Skeletal muscle cell (primary cell): ENCODE results near the genes H2AC19, H2BC21 and MTMR11.

- RRBS: under 1% methylated on average over 37 of the region's 66 CpGs
Observed at GRCh38 chr1:147599939-147600510, 58.7 kb downstream of the BCL9 start.

DNA sequence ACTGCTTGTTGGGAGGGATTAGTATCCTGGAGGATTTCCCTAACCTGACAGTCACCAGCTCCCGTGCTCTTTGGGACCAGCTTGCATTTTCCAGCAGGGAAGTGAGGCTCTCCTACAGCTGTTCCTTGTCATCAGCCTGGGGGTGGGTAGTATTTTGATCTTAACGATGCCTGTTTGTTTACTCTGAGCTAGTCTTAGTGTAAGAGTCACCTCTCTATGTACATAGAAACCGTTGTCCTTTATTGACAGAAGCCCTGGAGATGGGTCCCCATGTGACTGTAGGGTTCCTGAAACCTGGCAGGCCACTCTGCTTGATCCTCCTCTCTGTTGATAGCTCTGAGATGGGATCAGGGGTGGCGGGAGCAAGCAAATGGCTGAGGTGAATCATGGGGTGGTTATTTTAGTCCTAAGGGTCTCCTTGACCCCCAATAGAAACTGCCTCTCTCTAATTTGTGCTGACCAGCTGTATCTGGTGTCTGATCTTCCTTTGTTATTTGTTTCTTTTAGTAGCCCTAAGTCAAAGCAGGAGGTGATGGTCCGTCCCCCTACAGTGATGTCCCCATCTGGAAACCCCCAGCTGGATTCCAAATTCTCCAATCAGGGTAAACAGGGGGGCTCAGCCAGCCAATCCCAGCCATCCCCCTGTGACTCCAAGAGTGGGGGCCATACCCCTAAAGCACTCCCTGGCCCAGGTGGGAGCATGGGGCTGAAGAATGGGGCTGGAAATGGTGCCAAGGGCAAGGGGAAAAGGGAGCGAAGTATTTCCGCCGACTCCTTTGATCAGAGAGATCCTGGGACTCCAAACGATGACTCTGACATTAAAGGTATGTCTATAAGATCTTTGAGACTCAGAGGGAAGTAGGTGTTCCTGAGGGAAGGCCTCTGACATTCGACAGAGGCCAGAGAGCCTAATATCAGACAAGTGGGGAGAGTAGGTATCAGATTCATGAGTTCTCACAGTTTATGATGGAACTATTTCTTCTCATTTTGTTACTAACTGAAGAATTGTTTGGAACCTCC lies 57.6 kb downstream of the ACP6 start:
- RRBS: no CpG with 5 or more reads among the region's 10 CpGs

DNA sequence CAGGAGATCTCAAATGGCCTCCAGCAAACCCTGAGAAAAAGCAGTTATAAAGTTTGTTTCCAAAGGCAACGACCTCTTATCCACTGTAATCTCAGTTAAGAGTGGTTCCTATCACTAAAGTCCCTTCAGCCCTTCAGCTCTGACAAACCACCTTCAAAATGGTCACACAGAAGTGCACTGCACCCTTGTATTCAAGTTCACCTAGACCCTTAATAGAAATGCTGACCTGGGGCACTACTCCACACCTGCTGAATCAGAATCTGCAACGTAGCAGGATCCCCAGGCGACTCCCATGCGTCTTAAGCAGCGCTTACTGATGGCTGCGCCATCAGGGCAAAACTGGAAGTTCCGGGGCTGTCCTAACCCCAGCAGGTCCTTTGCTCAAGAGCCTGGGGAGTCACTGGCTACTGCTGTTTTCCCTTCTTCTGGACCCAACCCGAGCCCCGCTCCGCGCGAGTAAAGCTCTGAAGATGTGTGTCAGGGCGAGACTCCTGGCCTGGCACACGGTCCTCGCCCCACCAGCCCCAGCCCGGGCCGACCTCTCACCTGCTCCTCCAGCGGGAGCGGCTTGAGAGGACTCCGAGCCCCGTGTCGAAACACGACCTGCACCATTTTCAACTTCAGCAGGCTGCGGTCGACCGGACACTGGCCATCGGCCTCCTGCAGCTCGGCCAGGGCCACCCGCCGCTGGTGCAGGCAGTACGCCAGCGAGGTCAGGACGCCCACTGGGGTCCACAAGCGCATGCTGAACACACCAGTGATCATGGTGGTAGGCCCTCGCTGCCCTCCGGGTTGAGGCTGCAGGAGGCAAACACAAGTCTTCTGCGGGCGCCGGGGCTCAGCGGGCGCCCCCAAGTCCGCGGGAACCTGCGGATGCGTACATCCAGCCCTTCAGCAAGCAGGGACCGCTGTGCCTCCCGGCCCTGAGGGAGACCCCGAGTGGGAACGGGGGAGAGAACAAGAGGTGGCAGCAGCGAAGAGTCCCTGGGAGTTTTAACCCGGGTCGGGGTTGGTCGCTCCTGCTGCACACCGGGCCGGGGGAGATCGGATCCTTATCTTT lies 710 bp downstream of the ACP6 start:
- RRBS: under 1% methylated on average over 11 of the region's 56 CpGs

DNA sequence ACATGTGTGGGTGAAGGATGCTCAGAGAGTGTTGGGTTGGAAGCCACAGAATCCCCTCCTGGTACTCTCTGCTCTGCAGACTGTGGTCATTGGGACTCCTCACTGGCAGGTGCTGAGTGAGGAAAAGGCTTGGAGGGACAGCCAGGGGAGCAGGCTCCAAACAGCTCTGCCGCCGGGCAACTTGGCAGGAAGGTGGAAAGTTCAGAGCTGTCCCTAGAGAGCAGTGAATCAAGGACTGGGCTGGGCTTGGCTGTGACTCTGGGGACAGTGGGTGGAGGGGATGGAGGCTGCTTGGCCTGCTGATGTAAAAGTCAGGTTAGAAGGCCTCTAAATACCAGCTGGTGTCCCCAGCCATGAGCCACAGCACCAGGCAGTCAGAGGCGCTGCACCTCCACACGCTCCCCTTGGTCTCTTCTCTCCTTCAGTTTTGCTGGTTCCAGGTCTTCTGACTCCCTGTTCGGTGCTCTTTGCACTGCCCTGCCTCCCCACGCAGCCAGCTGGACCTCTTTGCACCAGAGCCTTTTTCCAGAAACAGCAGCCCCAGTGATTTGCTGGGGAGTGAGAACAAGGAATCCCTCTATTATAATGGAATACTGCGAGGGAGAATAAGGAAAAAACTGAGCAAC lies 11.4 kb upstream of the GJA5 start:
- RRBS: no CpG with 5 or more reads among the region's 7 CpGs

DNA sequence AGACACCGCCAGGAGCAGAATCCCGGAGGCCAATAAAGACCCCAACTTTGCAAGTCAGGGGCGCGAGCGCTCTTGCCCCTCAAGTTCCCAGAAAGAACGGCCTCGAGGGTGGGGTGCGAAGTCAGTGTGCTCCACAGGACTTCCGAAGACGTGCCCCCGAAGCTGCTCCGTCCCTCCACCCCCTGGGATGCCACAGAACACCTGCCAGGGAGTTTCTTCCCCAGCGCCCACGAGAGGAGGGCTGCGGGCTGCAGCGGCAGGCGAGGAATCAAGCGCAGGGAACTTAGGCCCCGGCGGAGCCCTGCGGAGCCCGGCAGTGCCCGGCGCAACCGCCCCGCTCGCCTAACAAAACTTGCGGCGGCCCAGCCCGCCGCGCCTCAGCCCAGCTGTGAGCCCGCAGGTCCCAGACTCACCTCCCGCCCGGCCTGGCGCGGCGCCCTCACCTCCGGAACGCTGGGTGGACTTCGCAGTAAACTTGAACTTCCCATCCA lies 729 bp downstream of the NBPF11 start:
- RRBS: no CpG with 5 or more reads among the region's 41 CpGs

DNA sequence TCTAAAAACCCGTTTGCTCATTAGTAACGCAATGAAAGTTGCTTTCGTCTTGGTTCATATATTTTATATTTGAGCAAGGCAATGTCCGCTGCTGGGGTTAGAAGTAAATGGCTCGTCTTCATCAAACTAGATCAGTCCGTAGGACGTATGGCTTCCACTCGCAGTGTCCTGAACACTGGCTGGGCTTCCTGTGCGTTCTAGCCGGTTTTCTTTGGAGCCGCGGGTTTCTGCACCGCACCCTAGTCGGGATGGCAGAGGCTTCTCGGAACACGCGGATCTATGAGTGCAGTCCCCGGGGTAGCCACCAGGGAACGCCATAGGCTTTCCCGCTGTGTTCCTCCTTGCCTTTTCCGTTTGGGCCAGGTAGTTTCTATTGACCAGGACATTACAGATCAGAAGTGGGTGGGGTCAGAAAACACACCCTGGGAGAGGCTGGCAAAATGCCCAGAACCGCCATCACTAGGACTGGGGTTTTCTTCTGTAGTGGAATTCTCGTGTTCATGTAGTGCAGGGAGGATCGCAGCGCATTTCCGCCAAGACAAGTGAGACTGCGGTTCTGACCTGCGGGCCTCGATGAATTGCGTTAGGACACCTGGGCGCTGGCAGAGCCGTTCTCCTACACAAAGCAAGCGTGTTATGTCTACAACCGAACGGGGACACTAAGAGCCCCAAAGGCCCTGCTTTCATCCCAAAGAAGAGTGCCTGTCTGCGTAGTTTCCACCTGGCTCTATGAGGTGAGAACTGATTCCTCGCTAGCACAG lies 121.7 kb downstream of the PPIAL4G start:
- RRBS: no CpG with 5 or more reads among the region's 37 CpGs

GRCh38 chr1:148388104-148389123 lies 94.7 kb downstream of the PPIAL4G start:
- RRBS: no CpG with 5 or more reads among the region's 47 CpGs

- RRBS: no CpG with 5 or more reads among the region's 9 CpGs
Observed at GRCh38 chr1:148900847-148901483, 56.7 kb downstream of the PDE4DIP start.

GRCh38 chr1:149102596-149103001 lies 752 bp downstream of the NBPF9 start:
- RRBS: no CpG with 5 or more reads among the region's 17 CpGs

DNA sequence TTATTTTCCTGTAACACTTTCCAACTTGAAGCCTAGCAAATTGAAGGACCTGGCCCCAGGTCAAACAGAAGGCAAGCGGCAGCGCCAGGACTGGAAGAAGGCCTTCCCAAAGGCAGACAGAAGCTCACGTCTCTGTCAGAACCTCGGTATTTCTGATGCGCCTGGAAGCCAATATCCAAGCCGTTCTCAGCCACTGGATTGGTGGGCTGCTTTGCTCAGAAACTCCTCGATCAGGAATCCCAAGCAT lies 25.2 kb upstream of the NBPF9 start:
- RRBS: no CpG with 5 or more reads among the region's 7 CpGs

GRCh38 chr1:149646354-149647556 lies 63.1 kb downstream of the PPIAL4C start:
- RRBS: no CpG with 5 or more reads among the region's 59 CpGs

DNA sequence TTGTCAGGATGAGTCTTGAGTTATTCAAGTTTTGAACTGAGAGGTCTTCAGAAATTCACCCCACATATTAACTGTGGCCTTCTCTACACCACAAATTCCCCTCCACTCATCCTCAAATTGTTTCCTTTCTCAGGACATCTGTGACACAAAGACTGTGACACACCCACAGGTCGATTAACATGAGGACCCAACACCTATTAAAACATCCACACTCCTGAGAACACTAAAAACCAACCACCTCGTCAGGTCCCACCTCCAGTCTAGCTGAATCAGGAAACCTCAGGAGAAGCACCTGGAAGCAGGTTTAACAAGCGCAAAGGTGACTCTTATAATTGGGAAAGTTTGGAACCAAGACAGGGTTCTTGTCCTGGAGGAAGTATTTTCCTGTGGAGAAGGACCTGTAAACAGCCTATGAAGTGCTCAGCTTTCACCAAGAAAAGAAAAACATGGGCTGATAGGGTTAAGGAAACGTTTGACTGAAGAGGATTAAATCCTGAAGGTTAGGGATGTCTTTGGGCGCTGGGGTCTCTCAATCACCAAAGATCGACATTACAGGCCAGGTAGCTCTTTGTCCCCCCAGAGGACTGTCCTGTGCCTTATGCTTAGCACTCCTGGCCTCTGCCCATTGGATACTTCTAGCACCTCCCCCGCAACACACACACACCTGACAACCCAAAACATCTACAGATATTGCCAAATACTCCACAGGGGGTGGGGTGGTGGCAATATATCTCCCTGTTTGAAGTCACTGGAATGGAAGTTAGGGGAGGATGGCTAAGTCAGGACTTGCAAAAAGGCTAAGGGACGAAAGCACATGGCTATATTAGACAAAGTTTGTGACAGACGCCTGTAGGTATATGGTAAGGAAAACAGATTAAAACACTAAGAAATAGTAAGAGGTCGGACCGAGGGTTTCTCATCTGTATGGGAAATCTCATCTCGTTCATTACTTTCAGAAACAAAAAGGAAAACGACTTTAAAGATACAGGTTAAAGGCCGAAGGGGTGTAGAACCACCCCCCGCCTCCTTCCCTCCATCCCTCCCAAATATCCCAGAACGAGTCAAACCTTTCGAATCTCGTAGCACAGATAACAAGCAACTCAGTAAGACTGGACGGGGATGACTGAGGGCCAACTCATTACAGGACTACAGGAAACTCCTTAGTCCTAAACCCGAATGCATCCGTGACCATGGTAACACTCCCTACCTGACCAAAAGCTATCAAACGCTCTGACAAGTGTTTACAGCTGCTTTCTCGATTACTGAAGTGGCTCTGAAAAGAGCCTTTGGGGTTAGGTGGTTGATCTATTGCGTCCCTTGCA lies 1.1 kb downstream of the H2BC18 start:
- RRBS: no CpG with 5 or more reads among the region's 24 CpGs

DNA sequence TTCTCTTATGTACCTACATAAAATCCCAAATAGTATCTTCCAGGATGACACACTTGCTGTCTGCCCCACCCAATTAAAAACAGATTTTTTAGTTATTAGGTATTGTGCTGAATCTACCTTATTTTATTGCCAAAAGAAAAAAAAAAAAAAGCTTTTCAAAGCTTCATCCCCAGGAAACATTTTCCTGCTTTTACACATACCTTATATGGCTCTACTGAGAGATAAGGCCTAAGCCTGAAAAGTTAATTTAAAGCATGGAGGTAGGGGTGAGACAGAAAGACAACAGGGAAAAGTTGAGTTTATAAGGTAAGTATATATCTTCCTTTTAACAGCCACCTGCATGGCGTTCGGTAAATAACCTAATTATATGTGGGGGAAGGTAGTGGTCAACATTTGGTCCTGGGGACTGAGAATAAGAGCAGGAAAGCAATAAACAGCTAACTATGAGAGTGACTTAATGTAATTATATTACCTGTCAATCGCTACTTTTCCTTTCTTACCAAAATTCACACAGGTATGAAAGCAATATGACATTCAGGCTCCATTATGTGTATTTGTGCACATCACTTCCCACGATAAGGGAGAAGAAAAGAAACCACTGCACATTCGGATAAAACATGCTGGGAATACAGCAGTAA lies 2.2 kb upstream of the H2AC18 start:
- RRBS: no CpG with 5 or more reads among the region's 5 CpGs

DNA sequence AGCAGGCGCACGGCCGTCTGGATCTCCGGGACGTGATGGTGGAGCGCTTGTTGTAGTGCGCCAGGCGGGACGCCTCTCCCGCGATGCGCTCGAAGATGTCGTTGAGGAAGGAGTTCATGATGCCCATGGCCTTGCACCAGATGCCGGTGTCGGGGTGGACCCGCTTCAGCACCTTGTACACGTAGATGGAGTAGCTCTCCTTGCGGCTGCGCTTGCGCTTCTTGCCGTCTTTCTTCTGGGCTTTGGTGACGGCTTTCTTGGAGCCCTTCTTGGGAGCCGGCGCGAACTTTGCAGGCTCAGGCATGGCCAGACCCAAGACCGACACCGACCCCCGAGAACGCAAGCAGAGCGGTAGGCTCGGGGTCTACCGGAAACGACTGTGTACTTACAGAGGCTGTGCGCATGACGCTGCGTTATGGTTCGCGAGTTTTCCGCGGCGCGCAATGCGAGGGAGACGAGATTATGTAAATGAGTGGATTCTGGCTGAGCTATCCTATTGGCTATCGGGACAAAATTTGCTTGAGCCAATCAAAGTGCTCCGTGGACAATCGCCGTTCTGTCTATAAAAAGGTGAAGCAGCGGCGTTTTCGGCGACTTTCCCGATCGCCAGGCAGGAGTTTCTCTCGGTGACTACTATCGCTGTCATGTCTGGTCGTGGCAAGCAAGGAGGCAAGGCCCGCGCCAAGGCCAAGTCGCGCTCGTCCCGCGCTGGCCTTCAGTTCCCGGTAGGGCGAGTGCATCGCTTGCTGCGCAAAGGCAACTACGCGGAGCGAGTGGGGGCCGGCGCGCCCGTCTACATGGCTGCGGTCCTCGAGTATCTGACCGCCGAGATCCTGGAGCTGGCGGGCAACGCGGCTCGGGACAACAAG lies at the start of gene H2AC19:
H2AC19 (plus strand) TSS at position 592 of the 869 bp plus-strand sequence.
- RRBS: no CpG with 5 or more reads among the region's 84 CpGs

DNA sequence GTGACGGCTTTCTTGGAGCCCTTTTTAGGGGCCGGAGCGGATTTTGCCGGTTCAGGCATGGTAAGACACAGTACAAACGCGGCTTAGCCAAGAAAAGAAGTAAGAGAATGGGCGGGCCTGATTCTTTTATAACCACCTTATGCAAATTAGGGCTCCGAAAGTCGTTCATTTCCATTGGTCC lies at the start of gene H2BC21:
H2BC21 (minus strand) TSS at position 101 of the 181 bp plus-strand sequence.
- RRBS: no CpG with 5 or more reads among the region's 9 CpGs

- RRBS: no CpG with 5 or more reads among the region's 23 CpGs
Observed at GRCh38 chr1:149888689-149889555, 1.2 kb upstream of the H2AC21 start.

DNA sequence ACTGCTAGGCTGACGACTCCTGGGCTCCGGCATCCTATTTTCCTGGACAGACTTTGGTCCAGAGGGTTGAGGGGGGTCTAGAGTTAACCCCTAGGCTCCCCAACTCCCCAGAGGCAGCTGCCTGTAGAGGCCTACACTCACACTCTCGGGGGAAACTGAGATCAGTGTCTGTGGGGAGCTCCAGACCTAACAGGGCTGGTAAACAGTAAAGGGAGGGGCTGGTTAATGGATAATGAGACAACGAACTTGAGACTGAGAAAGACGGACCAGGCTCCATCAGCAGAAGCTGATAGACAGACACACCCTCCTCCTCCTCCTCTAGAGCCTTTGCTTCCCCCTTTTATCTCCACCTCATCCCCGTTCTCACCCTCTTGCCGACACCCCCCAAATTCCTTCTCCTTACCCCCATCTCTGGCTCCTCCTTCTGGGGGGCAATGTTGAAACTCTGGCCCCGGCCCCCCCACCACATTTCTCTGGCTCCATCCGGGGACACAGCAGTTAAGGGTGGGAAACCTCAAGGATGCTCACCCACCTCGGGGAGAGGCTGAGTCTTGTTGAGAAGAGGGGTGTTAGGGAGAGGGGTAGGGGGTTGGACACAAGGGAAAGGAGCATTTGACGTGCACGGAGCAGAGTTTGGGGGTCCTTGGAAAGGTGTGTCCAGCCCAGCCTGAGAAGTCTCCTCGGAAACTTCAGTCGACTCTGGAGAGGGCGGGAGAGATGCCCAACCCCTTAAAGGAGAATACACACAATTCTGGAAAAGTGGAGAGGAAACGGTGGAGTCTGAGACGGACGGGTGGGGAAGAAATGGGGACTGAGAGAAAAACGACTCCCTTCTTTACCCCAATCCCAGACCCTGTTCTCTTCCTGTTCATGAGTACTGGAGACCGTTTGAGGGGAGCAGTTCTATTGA lies at the start of gene MTMR11:
MTMR11 (minus strand) TSS at position 701 of the 910 bp plus-strand sequence.
- RRBS: no CpG with 5 or more reads among the region's 20 CpGs

GRCh38 chr1:149943752-149944133 lies 7.1 kb upstream of the MTMR11 start:
- RRBS: no CpG with 5 or more reads among the region's 6 CpGs

GRCh38 chr1:149944280-149945619 lies 8.1 kb upstream of the MTMR11 start:
- RRBS: 74% methylated on average over 4 of the region's 20 CpGs